ENCODE measurements around the genes TBX2, INTS2, MED13 and EFCAB3.

DNA sequence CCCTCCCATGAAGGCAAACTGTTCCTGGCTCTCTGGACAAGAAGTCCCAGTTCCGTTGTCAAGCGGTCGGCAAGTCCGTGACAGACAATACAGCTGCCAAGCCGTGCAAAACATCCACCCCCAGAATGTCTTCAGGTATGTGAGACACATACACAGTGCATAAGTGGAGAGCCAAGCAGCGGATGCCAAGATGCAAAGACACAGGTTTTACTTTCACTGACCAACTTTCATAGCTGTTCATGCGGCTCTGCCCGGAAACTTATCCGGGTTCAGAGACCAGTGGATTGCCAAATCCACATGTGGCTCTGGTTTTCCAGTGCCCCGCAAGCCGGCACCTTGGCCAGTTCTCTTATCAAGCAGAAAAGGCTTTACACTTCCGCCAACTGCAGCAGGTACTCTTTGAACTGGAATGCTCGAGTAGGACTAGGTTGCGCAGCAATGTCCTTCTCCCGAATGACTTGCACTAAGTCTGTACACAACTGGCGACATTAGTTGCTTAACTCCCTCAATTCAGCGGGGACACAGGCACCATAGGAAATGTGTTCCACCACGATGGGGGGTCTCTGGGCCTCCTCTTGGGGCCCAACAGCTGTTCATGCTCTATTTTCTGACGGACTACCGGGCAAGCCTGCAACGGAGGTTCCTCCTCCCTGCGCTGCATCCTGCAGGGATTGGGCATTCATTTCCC is 33.8 kb upstream of the APPBP2 start:
- PRO-cap, 3 experiments, result no peak in any of the 3 experiments
- RAMPAGE, long total RNA, result no peak
- RRBS, 2 experiments, result 81 to 85% methylated on average over 3 of the region's 22 CpGs

DNA sequence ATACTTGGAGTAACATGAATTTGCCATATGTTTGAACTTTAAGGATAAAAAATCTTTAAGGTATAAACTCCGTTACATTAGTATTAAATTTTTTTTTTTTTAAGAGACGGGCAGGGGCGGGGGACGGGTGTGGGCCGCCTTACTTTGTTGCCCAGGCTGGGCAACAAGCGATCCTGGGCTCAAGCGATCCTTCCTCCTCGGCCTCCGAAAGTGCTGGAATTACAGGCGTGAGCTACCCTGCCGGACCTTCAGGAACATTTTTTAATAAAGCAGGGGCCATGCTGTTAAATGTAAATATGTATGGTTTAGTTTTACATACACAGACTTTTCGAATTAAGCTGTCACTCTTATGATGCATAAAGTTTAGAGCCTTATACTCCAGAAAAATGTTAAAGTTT is 2.3 kb downstream of the PPM1D start:
- PRO-cap, 3 experiments, result no peak in any of the 3 experiments
- RAMPAGE, long total RNA, result no peak
- RRBS, 2 experiments, result no CpG with 5 or more reads among the region's 12 CpGs

- PRO-cap, 3 experiments, result no peak in any of the 3 experiments
- RAMPAGE, long total RNA, result no peak
- RRBS, 2 experiments, result no CpG with 5 or more reads among the region's 8 CpGs
These were observed 270.9 kb upstream of the TBX2 start for GRCh38 chr17:61128565-61129266.

DNA sequence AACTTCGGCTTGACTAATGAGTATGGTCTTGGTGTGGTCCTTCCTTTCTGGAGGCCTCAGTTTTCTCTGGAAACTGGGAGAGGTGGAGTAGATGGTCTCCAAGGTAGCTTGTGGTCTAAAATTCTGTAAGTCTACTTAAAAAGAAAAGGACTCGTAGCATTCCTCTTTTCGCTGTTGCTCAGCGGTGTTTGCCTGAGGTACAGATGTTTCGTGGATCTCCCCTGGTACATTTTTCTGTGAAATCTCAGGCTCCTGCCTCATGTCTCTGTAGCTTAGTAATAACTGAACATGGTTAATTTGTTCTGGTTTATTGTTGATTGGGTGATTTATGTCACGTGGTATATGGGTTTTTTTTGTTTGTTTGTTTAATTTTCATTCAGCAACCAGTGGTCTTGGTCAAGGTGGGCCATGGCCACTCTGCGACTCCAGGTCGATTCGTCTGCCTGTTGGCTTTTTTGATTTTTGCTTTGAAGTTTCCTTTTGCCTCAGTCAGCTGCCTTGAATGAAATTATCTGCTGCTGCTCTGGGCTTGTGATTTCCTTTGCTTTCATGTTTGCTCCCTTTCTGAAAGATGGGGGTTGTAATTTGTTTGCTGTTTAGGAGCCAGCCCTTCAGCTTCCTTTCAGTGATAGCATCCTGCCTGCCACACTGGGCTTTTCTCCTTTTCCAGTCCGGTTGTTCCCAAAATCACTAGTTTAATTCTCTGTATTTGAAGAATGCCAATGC is 177.2 kb upstream of the TBX2 start:
- PRO-cap, 3 experiments, result no peak in any of the 3 experiments
- RAMPAGE, long total RNA, result no peak
- RRBS, 2 experiments, result no CpG with 5 or more reads among the region's 10 CpGs

DNA sequence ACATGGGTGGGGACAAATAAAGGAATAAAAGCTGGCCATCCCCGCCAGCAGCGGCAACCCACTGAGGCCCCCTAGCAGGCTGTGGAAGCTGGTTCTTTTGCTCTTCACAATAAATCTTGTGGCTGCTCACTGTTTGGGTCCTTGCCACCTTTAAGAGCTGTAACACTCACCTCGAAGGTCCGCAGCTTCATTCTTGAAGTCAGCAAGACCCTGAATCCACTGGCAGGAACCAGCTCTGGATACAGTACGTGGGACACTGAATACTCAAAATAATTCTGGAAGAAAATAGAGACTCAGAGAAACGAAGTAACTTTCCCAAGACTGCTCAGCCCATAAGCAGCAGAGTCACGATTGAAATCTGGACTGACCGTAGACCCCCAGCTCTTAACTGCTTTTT is 162.2 kb upstream of the TBX2 start:
- PRO-cap, 3 experiments, result no peak in any of the 3 experiments
- RAMPAGE, long total RNA, result no peak
- RRBS, 2 experiments, result no CpG with 5 or more reads among the region's 8 CpGs

DNA sequence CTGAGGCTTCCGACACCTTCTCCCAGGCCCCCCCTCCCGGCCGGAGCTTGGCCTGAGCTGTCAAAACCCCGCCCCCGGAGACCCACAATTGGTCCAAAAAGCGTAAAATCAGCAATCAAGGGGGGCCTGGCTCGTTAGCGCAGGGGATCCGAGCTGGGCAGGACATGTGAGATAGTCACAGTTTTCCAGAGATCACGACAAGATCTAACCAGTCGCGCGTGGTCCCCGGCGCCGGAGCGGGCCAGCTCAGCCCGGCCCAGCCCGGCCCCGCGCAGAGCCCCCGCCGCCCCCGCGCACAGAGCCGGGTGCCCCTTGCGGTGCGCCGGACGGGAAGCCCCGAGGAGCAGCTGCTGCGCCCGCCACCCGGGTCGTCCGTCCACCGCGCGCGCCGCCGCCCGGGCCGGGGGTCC is at the start of gene TBX2:
Gene TBX2 (plus strand): TSS at position 134 of the 410 bp plus-strand sequence.
- PRO-cap, 3 experiments, result peak in 3 of 3 experiments; most common plus-strand start position 211 of the sequence (in 3)
- RAMPAGE, long total RNA, result no peak
- RRBS, 2 experiments, result 3% methylated on average over 16 to 18 of the region's 44 CpGs

GRCh38 chr17:61927134-61928268 is at the start of gene INTS2:
Gene INTS2 (minus strand): TSS chr17:61927982.
- PRO-cap, 3 experiments, result peak in 3 of 3 experiments; most common plus-strand start chr17:61927490 (in 2); most common minus-strand start chr17:61927424 (in 2)
- RAMPAGE, long total RNA, result no peak
- RRBS, 2 experiments, result 2 to 3% methylated on average over 6 of the region's 61 CpGs

- PRO-cap, 3 experiments, result no peak in any of the 3 experiments
- RAMPAGE, long total RNA, result no peak
- RRBS, 2 experiments, result no CpG with 5 or more reads among the region's 3 CpGs
These were observed 17.3 kb upstream of the INTS2 start for GRCh38 chr17:61945014-61945556.

- PRO-cap, 3 experiments, result peak in 3 of 3 experiments; most common plus-strand start chr17:62065431 (in 2); most common minus-strand start chr17:62065254 (in 3)
- RAMPAGE, long total RNA, result no peak
- RRBS, 2 experiments, result 2% methylated on average over 45 to 52 of the region's 102 CpGs
These were observed at the start of gene MED13 for GRCh38 chr17:62064778-62065834. Gene MED13 (minus strand): TSS chr17:62065278.

DNA sequence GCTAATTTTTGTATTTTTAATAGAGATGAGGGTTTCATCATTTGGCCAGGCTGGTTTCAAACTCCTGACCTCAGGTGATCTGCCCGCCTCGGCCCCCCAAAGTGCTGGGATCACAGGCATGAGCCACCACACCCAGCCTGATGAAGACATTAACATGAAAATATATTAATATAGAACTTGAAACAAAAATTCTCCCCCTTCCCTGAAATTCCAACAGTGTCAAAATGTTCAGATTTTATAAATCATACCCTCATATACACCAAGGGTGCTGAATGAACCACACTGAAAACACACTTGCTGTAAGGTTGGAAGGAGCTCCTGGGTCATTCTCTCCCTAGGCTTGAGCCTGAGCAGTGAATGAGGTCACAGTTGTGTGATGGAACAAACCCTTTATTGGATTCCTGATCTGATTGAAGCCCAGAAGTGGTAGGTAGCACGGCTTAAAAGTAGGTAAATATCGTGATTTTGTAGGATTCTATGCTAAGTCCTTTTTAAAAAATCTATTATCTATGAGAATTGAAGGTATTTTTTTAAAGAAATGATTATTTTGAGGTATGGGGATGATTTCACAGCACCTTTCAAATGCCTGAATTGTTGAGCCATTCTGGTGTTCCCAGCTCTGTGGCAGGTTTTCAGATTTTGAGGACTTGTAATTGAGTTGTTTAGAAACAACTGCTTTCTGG is at the start of gene EFCAB3:
Gene EFCAB3 (plus strand): TSS at position 390 of the 683 bp plus-strand sequence.
- PRO-cap, 3 experiments, result no peak in any of the 3 experiments
- RAMPAGE, long total RNA, result no peak
- RRBS, 2 experiments, result no CpG with 5 or more reads among the region's 4 CpGs

DNA sequence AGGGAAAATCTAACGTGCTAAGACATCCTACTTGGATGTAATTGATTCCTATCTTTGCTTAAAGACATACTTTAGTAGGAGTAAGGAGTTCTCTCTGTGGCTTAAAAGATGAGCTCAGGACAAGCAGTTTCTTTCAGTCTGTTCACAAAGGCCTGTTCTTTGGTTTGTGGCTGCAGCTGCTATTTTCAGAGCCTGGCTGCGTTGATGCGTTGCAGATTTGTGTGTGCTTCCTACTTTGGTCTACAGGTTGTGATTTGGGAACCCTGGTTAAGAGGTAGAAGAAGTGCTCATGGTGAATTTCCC is 24.5 kb upstream of the TLK2 start:
- PRO-cap, 3 experiments, result no peak in any of the 3 experiments
- RAMPAGE, long total RNA, result no peak
- RRBS, 2 experiments, result no CpG with 5 or more reads among the region's 3 CpGs

GRCh38 chr17:62543485-62544514 is 65.2 kb downstream of the TLK2 start:
- PRO-cap, 3 experiments, result no peak in any of the 3 experiments
- RAMPAGE, long total RNA, result no peak
- RRBS, 2 experiments, result no CpG with 5 or more reads among the region's 5 CpGs

- PRO-cap, 3 experiments, result peak in 1 of 3 experiments; most common minus-strand start chr17:62613268 (in 1)
- RAMPAGE, long total RNA, result no peak
- RRBS, 2 experiments, result no CpG with 5 or more reads among the region's 5 CpGs
These were observed 14.5 kb upstream of the MRC2 start for GRCh38 chr17:62612974-62613383.

GRCh38 chr17:62652806-62653782 is 25.6 kb downstream of the MRC2 start:
- PRO-cap, 3 experiments, result no peak in any of the 3 experiments
- RAMPAGE, long total RNA, result no peak
- RRBS, 2 experiments, result 3 to 6% methylated on average over 9 to 10 of the region's 40 CpGs

- PRO-cap, 3 experiments, result no peak in any of the 3 experiments
- RAMPAGE, long total RNA, result no peak
- RRBS, 2 experiments, result no CpG with 5 or more reads among the region's 8 CpGs
These were observed 54.0 kb downstream of the MRC2 start for GRCh38 chr17:62681367-62681910.

DNA sequence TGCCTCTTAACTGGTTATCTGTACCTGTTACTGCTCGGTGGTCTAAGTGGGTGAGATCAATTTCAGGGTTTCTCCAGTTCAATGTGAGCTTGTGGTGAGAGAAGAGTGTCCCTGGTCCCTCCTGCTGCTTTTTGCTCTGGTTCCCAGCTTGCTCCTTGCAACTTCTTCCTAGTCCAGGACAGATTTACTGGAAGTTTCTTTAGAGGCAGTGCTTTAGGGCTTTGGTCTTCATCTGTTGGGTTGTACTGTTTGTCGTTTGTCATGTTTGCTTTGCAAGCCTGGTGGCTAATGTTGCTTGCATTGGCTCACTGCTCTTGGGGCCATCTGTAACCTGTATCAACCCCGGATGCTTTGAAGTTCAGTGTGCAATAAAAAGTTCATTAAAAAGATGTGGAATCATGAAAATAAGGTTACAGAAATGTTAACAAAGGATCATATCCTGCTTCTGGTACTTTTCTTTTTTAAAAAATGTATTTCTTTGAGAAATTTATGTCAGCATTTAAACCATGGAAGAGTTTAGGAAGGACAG is 82.5 kb downstream of the MRC2 start:
- PRO-cap, 3 experiments, result no peak in any of the 3 experiments
- RAMPAGE, long total RNA, result no peak
- RRBS, 2 experiments, result no CpG with 5 or more reads among the region's 3 CpGs

DNA sequence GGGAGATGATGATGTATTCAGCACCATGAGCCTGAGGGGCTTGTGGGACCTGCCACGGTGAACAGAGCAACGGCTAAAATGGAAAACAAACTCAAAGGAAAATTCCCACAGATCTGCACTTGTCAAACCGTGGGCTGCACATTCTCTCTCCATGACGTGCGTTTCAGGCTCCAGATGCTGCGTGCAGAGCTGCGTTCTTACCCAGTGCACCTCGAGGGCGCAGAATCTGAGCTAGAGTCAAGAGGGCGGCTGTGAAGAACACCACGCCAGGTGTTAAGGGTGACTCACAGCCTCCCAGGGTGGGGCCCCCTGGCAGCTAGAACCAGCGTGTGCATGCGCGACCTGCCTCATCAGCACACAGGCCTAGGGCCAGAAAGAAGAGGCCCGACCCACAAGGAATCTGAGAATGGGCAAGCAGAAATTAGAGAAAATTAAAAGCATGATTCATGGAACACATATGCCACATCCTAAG is 29.2 kb downstream of the MARCHF10 start:
- PRO-cap, 3 experiments, result no peak in any of the 3 experiments
- RAMPAGE, long total RNA, result no peak
- RRBS, 2 experiments, result no CpG with 5 or more reads among the region's 15 CpGs

GRCh38 chr17:62819526-62820284 is 11.6 kb upstream of the MARCHF10 start:
- PRO-cap, 3 experiments, result peak in 1 of 3 experiments; most common plus-strand start chr17:62820109 (in 1)
- RAMPAGE, long total RNA, result no peak
- RRBS, 2 experiments, result no CpG with 5 or more reads among the region's 13 CpGs

DNA sequence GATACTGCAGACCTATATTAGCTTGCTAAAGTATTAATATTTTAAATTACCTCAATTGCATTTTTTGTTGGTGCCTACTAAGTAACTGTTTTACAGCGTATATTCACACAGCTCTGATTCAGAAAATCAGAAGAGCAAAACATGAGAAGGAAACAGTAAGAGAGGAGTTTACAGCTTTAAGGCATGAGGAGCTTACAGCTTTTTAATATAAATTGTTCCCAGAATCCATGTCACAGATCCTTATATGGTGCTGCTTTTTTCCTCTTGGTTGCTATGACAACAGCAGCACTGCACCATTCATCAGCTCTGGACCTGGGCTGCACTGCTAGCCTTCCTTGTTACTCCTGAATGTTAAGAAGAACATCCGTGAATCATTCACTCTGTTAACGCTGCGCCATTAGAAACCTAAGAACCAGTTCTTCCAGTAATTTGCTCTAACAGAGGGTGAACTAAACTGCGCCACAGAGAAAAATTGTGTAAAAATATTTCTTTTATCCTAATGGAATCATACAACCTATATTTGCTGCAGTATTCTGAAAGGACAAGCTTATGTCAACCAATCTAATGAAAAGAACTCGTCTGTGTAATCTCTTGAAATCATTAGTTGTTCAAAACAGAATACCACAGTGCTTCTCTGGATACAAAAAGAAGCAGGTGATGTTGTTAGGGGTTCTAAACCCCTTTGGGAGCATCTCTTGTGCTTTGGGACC is 151.0 kb downstream of the TANC2 start:
- PRO-cap, 3 experiments, result no peak in any of the 3 experiments
- RAMPAGE, long total RNA, result no peak
- RRBS, 2 experiments, result no CpG with 5 or more reads among the region's 6 CpGs

GRCh38 chr17:63420459-63421268 is 25.4 kb downstream of the CYB561 start:
- PRO-cap, 3 experiments, result no peak in any of the 3 experiments
- RAMPAGE, long total RNA, result no peak
- RRBS, 2 experiments, result 63% methylated on average over 3 of the region's 22 CpGs